Hair follicle dermal papilla cell (primary cell): ENCODE measurements around the genes OSBPL5, NUP98 and OR52M1.

DNA sequence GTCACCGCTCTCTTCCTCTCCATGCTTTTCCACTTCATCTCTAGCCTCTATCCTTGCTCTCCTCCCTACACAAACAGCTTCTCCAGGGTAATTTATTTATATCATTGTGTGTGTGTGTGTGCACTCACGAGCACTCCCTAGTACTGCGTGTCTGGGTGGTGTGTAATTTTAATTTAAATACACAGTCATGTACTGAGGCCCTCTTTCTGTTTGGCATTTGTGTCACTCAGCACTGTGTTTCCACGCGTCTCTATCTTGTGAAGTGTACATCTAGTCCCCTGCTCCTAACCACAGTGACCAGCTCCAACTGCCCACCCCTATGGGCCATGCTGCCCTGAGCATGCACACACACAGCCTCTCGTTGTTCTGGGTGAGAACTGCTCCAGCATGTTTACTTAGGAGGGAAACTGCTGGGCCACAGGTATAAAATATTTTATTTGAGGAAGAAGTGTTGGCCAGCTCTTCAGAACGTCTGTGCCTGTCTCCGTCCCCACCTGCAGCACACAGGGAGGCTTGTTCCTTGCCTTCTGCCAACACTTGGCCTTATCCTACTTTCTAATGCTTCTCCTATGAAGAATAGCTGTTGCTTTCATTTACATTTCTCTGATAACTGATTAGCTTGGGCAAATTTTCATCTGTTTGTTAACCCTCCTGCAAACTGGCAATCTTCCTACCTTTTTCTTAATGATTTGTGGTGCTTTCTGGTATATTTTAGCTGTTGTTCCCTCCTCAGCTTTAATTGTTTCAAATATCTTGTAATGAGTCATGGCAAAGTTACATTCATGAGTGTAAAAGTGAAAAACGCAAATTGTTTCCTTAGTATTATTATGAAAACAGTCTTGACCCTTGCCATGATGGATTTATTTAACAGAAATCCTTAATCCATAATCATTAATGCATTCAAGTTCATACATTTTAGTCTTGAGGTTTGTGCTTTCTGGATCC lies 190.1 kb downstream of the CDKN1C start:
- CAGE, long polyA plus RNA: no peak

DNA sequence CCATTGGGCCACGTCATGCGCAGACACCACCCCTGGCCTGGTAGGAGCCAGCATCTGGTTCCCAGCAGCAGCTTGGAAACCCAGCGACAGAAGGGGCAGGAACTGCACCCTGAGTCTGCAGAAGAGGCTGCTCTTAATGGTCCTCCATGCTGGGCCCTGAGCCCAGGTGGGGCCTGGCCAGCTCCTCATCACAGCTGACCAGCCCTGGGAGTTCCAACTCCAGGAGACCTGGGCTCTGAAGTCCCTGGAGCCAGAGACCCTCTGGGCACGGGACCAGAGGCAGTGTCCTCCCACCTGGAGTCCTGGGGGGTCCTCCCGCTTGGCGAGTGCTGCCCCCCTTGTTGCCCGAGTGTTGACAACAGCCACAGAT lies 5.5 kb downstream of the PHLDA2 start:
- CAGE, long polyA plus RNA: no peak

- CAGE, long polyA plus RNA: no peak
Measured at GRCh38 chr11:2963674-2964024, 28.5 kb downstream of the NAP1L4 start.

- CAGE, long polyA plus RNA: no peak
Measured at GRCh38 chr11:2992641-2993300, 642 bp upstream of the NAP1L4 start.

DNA sequence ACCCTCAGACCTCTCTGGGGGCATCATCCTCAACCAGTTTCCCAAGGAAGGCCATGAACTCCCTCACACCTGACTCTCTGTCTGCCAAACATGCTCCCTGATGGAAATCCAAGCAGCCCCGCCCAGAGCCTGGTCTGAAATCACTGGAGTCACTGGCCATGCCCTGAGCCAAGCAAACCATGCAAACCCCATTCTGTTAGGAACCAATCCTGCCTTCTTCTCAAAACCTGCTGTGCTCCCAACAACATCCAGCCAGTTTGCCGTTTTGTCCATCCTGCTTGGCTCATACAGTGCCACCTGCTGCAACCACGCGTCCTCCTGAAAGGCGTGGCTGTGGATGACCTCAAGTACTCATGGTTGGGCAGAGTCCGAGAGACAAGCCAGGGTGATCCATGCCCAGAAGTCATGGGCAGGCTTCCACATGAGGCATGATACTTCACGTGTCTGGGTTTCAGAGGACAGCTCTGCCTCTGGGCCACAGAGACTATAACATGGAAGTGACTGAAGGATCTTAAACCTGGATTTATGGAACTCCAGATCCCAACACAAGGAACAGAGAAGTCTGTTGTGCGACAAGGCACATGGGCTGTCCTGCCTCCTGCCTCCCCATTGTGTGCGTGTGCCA lies 15.6 kb downstream of the CARS1 start:
- CAGE, long polyA plus RNA: no peak

- CAGE, long polyA plus RNA: no peak
Measured at GRCh38 chr11:3049648-3050378, 7.4 kb downstream of the CARS1 start.

DNA sequence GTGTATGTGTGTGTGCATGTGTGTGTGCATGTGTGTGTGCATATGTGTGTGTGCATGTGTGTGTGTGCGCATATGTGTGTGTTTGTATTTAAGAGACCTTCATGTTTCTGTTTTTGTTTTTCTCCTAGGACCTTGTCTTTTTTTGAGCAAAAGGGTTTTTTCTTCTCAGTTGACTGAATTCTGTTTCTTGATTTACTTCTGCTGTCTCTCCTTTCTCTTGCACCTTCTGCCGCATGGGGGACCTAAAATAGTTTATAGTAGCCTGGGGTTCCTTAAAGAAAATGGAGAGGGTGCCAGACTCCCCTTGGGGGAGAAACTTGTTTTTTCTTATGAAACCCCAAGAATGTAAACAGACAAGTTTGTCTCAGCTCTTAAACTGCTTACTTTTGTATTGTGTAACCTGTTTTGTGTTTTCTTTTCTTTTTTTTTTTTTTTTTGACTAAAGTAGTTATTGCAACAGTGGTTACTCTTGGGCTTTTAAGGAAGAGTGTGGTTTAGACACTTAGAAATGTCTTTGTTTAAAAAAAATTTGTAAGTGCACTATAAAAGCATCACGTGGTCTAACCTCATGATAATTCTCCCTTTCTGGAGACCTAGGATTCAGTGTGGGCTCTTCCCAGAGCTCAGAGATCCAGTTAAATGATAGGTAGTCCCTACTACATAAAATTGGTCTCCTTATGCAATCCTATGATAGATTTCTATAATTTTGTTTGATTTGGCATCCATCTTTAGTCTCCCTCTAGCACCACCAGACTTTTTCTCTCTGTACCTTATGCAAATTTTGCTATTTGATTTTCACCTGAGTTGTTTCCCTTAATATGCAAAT lies 52.8 kb downstream of the OSBPL5 start:
- CAGE, long polyA plus RNA: no peak

GRCh38 chr11:3124506-3124788 lies 40.7 kb downstream of the OSBPL5 start:
- CAGE, long polyA plus RNA: no peak

- CAGE, long polyA plus RNA: no peak
Measured at GRCh38 chr11:3164586-3165750, at the start of gene OSBPL5. Gene OSBPL5, minus strand, starts transcription at chr11:3165310.

- CAGE, long polyA plus RNA: no peak
Measured at GRCh38 chr11:3357509-3358656, 21.1 kb downstream of the ZNF195 start.

GRCh38 chr11:3422119-3422558 lies 43.2 kb upstream of the ZNF195 start:
- CAGE, long polyA plus RNA: no peak

- CAGE, long polyA plus RNA: no peak
Measured at GRCh38 chr11:3626145-3626656, 15.6 kb downstream of the ART5 start.

DNA sequence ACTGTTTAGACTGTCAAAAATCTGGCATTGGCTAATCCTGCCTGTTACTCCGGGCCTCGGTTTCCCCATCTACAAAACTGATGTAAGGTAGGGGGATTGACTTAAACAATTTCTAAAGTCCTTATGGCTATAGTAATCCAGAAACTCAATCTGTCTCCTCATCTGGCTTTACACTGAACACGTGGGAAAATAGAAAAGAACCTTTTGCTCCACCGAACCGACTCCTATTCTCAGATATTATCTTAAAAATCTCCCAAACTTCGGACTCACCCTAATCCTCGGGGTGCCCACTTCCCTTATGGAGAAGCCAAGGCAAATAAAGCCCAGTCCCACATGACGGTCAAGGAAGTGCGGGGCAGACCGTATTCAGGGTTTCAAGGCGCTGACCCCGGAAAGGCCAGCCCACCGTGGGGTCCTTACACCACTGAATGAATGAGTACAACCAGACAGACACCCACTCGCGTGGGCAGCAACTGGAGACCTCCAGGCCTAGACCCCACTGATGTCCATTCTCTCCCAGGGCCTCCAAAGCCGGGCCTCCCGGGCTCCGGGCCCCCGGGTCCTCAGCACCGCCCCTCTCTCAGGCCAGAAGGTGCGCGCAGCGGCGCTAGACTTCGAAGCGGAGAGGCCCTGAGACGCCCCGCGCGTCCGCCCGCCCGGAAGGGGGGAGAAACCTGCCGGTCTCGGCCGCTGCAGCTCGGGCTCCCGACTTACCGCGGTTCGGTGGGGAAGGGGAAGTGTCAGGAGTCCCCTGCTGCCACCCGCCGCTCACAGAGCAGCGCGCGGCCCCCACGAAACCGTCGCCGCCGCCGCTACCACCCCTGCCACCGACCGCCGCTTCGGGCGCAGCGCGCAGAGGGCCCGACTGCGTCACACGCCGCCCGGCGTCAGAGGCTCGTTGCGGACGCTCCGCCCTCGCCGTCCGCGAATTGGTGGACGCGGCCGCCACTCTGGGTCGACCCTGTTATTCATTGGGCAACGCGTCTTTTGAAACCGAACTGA lies at the start of gene NUP98:
TSS of gene NUP98 (minus strand) at position 869 of the 1,002 bp plus-strand sequence.
- CAGE, long polyA plus RNA: no peak

DNA sequence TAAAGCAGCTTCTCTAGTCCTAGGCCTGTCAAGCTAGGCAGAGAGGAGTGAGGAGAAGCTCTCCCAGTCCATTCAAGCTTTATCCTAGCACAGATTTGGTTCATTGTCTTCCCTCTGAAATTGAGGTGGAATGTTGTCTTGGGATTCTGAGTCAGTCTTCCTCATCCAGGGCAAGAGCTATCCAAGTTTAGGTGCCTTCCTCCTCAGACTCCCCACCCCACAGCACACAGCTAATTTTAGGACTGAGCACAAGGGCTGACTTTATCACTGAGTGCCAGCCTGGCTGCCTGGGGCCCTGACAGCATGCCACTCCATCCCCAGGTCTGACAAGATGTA lies 2.5 kb downstream of the PGAP2 start:
- CAGE, long polyA plus RNA: no peak

DNA sequence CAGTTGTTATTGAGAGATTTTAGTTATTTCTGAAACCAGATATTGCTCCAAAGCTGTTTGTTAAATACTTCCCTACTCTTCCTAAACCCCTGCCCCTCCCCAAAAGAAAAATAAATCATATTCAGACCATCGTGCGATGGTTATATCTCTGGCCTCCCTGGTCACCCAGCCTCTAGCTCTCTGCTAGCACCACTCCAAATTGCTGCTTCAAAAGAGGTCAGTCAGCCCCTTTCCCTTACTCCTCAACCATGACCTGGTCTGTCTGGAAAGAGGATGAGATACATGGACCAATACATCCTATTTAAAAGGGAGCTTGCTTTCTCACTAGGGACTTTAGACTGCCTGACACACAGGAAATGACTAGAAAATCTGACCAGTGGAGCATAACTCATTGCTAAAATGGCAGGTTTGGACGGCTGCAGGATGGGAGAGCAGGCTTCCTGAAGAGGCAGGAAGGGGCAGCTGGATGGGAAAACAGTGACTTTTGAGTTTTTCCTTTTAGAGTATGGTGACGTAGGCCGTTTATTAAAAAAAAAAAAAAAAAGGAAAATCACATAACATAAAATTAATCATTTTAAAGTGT lies 25.2 kb downstream of the STIM1 start:
- CAGE, long polyA plus RNA: no peak

GRCh38 chr11:3947031-3947508 lies 91.6 kb downstream of the STIM1 start:
- CAGE, long polyA plus RNA: no peak

- CAGE, long polyA plus RNA: no peak
Measured at GRCh38 chr11:3949155-3949566, 93.7 kb downstream of the STIM1 start.

GRCh38 chr11:3995785-3996456 lies 98.7 kb upstream of the RRM1 start:
- CAGE, long polyA plus RNA: no peak

GRCh38 chr11:4182027-4182544 lies 87.5 kb downstream of the RRM1 start:
- CAGE, long polyA plus RNA: no peak

DNA sequence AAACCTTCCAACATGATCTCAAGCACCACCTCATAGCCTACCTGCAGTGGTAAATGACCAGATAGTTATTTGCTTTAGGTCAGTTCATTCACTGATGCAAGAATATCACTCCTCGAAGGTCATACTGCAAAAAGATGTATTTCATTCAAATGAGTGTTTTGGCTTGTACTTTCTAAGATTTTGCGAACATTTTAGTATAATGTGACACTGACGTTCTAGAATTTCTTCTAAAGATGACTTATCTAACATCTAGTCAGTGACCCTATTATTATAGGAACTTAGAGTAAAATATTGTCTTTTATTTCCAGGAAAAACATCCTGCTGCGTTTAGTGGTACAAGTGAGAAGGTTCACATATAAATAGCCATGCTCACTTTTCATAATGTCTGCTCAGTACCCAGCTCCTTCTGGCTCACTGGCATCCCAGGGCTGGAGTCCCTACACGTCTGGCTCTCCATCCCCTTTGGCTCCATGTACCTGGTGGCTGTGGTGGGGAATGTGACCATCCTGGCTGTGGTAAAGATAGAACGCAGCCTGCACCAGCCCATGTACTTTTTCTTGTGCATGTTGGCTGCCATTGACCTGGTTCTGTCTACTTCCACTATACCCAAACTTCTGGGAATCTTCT lies at the start of gene OR52M1:
TSS of gene OR52M1 (plus strand) at position 366 of the 627 bp plus-strand sequence.
- CAGE, long polyA plus RNA: no peak